Non-pigmented ciliary epithelial cell (primary cell): ENCODE results near the gene RBBP5.

- RRBS, result no CpG with 5 or more reads among the region's 1 CpG
Observed at GRCh38 chr1:203668355-203668971, 41.8 kb downstream of the ATP2B4 start.

DNA sequence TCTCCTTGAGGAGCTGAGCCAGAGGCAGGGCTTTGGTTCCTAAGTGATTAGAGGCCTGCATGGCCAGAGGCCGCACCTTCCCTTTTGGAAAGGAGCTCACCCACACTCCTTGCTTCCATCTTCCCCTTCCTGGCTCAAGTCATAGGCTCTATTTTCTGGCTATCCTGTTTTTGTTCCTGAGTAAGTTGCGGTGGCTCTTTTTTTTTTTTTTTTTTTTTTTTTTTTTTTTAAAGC lies 45.4 kb downstream of the ATP2B4 start:
- RRBS, result no CpG with 5 or more reads among the region's 2 CpGs

DNA sequence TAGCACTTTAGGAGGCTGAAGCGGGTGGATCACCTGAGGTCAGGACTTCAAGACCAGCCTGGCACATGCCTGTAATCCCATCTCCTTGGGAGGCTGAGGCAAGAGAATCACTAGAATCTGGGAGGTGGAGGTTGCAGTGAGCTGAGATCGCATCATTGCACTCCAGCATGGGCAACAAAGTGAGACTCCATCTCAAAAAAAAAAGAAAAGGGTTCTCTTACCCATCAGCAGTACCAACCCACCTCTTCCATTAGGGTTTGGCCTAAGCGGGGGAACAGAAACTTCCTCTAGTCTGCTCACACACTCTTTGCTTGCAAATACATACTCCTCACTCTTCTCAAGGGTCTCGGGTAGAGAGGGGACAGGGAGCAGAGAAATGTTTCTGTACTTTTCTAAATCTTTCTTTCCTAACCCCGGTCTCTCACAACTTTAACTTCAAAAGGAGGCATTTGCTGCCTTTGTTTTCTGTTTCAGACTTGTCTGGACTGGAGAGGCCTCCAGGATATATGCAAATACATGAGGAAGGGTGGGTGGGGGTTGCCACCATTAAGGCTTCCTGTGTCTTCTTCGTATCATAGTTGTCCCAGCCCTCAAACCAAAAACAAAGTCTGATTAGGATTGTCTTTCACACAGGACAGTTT lies 10.6 kb upstream of the LAX1 start:
- RRBS, result no CpG with 5 or more reads among the region's 6 CpGs

DNA sequence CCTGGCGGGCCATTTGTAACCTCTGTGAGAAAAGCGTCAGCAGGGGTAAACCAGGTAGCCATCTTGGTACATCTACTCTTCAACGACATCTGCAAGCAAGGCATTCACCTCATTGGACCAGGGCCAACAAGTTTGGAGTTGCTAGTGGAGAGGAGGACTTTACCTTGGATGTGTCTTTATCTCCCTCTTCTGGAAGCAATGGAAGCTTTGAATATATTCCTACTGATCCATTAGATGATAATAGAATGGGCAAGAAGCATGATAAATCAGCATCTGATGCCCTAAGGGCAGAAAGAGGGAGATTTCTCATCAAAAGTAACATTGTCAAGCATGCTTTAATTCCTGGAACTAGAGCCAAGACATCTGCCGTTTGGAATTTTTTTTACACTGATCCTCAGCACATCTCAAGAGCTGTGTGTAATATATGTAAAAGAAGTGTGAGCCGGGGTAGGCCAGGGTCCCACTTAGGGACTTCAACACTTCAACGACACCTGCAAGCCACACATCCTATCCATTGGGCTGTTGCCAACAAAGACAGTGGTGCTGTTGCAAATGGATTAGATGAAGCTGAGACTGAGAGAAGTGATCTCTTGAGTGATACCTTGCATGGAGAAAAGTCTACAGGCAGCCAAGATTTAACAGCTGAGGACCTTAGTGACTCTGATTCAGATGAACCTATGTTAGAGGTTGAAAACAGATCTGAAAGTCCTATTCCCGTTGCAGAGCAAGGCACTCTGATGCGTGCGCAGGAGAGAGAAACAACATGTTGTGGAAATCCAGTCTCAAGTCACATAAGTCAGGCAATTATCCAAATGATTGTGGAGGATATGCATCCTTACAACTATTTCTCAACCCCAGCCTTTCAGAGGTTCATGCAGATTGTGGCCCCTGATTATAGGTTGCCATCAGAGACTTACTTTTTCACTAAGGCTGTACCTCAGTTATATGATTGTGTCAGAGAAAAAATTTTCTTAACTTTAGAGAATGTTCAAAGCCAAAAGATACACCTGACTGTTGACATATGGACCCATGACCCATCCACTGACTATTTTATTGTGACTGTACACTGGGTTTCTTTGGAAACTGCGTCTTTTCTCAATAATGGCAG lies 2.9 kb downstream of the ZBED6 start:
- RRBS, result no CpG with 5 or more reads among the region's 10 CpGs

DNA sequence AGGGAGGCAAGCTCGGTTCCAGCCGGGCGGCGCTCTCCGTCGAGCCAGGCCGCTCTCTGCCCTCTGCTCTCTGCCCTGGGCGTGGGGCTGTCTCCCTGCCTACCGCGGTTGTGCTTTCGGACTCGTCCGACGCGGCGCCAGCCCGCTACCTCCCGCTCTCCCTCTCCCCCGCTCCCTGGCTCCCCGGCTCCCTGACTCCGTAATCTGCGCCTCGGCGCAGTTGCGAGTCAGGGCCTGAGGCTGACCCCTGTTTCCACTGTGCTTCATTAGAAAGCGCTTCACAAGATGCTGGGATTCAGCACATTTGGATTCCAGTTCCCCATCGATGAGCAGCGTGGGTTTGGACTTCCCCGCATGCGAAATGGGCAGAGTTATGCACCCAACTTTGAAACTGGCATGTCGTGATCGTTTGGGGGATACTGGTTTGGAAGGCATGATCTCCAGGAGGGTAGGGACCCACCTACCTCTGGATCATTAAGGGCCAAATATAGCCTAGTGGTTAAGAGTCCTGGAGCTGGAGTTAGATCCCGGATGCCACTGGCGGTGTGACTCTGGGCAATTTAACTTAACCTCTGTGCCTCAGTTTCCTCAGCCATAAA lies 2.3 kb downstream of the SOX13 start:
- RRBS, result 4% methylated on average over 2 of the region's 34 CpGs

- RRBS, result 8% methylated on average over 1 of the region's 18 CpGs
Observed at GRCh38 chr1:204287437-204288841, 71.8 kb downstream of the PLEKHA6 start.

DNA sequence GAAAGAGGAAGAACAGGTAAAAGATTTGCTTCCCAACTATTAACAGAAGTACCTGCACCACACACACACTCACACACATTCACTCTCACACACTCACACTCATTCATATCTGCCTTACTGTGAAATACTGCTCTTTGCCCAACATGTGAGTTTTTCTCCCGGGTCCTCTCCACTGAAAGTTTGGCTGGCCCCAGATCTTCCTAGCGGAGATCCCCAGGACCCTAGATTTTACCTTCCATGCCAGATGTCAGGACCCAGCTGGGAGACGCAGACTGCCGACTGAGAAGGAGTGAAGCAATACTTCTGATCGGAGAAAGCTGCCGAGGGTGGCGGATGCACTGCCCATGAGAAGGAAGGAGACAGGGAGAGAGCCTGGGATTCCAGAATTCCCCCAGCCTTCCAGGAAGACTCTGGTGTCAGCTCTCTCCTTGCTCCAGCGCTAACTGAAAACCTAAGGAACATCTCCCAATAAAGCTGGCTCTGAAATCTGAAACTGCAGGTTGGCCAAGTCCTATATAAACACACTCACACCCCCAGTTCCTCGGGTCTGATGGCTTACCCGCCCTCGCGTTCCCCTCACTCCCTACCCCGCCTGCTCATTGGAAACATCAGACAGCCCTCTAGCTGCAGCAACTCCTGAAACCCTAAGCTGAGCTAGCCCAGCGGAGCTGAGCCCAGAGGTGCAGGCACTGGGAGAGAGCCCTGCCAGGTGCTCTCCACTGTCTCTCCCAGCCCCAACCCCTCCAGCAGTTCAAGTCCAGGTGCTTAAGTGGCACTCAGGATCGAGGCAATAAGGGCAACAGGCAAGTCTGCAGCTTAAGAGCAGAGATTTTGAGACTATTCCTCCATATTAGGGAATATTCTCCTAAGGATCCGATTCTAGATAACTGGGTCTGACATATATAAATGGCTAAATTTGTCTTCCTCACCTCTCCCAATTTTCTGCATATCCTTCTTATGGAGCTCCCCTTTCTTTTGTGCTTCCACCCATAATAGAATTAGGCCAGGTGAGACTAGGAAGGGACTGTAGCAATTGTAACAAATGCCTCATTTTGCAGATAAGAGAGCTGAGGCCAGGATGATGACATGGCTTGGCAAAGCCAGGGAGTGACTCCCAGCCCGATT lies 52.3 kb downstream of the PLEKHA6 start:
- RRBS, result no CpG with 5 or more reads among the region's 17 CpGs

- RRBS, result no CpG with 5 or more reads among the region's 6 CpGs
Observed at GRCh38 chr1:204409459-204410458, 1.9 kb downstream of the PPP1R15B start.

DNA sequence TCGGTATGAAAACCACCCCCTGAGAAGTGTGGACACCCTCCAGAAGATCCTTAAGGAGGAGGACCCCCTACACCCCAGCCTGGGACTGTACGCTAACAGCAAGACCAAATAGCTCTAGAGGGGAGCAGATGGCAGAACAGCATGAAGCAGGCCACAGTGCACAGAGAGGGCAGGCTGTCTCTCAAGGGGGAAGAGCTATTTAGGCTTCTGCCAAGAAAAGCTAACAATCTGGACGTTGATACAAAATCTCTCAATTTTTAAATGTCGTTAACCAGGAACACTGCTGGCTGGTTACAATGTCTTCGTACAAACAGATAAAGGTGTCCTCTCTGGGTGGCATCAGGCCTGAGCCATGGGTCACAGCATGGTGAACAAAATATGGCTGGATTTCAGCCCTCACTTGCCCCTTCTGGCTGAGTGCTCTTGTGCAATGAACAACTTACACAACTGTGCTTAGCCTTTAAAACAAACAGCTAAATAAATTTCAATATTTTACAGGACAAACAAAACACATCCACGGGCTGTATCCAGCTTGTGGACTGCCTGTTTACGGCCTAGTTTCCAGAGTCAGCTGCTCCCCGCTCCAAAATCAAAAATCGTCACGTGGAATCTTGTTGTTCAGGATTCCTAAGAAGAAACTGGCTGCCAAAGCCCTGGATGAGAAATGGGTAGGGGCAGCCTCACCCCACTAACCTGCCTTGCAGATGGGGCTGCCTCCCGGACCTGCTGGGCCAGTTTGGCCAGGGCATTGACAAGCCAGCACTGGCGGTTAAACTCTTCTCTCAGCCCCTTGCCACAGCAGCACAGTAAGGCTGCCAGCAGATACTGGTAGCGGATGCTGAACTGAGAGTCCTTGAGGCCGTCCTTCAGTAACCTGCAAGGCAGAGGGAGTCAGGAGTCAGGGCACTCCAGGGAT lies 31.4 kb upstream of the PPP1R15B start:
- RRBS, result no CpG with 5 or more reads among the region's 14 CpGs

DNA sequence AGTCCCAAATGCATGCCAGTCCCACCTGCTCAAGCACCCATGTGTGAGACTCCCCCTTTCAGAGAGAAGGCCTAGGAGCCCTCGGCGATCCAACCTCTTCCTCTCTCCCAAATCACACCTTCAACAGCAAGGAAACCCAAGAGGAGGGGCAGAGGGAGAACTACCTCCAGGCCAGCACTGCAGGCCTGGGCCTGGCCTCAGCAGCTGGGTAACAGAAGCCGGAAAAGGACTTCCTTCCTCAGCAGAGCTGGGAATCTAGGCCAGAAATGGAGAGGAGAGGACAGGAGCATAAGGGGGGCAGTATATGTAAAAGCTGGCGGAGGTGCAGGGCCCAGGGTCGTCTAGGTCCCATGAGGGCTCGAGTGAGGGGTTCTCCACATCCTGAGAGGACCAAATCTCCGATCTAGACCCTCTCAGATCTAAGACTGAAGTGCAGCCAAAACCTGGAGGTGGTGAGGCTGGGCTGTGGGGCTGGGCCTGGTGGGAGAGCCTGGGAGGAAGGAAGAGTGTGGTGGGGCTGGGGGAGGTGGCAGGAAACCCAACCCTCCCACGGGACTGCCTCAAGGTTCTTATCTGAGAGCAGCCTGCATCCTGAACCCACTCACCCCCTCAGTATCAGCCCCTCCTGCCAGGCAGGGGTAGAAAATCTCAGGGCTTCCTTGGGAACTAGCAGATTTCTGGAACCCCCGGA lies 33.2 kb downstream of the PIK3C2B start:
- RRBS, result no CpG with 5 or more reads among the region's 9 CpGs

- RRBS, result no CpG with 5 or more reads among the region's 4 CpGs
Observed at GRCh38 chr1:204495062-204495160, 306 bp upstream of the PIK3C2B start.

- RRBS, result no CpG with 5 or more reads among the region's 4 CpGs
Observed at GRCh38 chr1:204521101-204521693, 5.0 kb downstream of the MDM4 start.

GRCh38 chr1:204872057-204872696 lies 43.7 kb downstream of the NFASC start:
- RRBS, result no CpG with 5 or more reads among the region's 10 CpGs

GRCh38 chr1:205119646-205120771 lies 1.8 kb downstream of the RBBP5 start:
- RRBS, result no CpG with 5 or more reads among the region's 13 CpGs

DNA sequence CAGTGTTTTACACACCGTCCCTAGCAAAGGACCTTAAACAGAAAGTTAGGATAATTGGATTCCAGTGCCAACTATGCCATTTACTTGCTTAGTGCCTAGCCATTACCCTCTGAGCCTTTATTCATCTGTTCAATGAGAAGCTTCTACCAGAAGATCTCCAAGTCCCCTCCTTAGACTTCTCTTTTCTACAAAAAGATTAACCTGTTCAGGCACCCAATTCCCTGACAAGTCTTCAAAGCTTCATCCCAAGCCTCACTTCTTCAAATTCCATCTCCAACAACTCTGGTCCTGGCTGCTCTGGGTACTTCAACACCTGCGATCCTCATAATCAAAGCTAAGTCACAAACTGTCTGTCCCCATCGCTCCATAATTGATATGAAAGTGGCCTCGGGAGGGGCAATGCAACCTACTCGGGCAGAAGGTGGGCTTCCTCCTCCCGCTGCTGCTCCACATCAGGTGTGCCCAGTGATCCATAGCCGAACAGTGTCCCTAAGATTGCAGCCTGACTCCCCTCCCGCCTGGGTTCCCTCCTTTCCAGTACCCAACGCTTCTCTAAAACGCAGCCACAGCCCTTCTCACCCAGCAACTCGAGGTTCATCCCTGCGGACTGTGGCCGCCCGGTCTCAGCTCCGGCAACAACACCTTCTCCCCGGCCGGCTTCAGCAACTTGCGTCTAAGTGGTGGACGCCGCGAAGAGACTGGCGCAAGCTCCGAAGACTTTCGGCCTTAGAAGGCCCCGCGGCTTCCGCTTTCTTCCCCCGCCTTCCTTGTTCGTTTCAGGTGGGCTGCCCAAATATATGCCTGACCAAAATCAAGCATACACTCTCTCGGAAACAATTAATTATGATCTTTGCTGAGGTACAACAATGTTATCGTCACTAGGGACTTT lies at the start of gene RBBP5:
TSS of gene RBBP5 (minus strand) at position 703 of the 889 bp plus-strand sequence.
- RRBS, result no CpG with 5 or more reads among the region's 31 CpGs

GRCh38 chr1:205270704-205271225 lies 43.0 kb downstream of the TMCC2 start:
- RRBS, result no CpG with 5 or more reads among the region's 10 CpGs

DNA sequence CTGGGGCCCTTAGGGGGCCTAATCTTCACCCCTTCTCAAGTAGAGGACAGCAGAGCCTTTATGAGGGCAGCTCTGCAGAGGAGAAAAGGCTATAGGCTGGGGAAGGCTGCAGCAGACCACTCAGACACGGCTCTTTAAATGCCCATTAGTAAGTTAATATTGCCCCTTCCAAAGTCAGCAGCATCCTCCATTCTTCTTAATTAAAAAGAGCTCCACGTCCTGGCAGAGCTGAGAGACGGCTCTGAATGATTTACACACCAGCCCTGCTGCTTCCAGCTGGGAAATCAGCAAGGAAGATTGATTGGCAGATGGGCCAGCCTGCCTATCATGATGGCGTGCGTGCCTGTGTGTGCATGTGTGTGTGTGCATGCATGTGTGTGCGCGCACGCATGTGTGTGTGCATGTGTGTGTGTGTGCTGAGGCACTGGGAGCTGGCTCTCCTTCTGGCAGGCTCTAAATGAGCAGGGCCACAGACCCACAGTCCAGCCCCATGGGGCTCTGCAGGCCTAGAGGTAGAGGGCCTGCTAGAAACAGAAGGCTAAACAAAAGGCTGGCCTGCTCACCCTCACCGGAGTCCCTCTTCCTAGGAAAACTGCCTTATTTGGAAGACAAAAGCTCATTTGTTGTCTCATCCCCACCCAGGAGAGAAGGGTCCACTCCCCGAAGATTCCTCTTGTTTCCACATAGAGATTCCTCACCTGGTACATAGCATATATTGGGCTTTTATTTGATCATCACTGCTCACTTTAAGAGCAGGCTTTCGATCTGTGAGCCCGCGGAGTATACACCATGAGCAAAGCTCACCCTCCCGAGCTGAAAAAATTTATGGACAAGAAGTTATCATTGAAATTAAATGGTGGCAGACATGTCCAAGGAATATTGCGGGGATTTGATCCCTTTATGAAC lies 6.0 kb downstream of the KLHDC8A start:
- RRBS, result no CpG with 5 or more reads among the region's 15 CpGs

DNA sequence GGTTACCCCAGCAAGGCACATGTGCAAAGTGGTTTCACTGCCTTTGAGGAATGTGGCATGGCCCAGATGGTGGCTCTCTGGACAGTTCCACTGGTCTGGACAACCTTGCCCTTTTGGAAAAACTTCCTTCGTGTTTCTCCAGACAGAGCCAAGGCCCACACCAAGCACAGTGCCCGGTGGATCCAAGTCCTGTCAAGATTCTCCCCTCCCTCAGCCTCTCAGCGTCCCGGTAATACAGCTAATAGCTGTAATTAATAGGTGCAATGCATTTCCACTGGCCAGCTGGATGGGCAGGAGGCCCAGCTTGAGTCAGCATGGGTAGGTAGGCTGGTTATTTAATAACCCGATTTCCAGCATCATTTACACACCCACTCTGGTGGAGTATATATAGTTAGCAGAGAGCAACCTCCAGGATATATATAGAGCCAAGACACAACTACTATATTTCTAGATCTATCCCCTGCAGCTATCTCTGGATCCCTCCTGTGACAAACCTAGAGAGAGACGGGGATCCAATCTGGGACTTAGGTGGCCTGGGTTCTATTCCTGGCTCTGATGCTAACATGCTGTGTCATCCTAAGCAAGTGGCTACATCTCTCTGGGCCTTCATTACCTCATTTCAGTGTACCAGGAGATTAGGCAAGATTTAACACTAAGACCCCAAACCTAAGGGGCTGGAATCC lies 13.4 kb downstream of the BLACAT1 start:
- RRBS, result no CpG with 5 or more reads among the region's 6 CpGs

GRCh38 chr1:205505655-205506293 lies 1.3 kb downstream of the CDK18 start:
- RRBS, result 17% methylated on average over 5 of the region's 21 CpGs

- RRBS, result no CpG with 5 or more reads among the region's 12 CpGs
Observed at GRCh38 chr1:205542330-205542907, 26.4 kb upstream of the MFSD4A start.